ENCODE measurements around a stretch of chr3.

GRCh38 chr3:69762439-69762969, 23.2 kb downstream of the MITF start:
- RAMPAGE, long total RNA = no peak
- RRBS = no CpG with 5 or more reads among the region's 2 CpGs

DNA sequence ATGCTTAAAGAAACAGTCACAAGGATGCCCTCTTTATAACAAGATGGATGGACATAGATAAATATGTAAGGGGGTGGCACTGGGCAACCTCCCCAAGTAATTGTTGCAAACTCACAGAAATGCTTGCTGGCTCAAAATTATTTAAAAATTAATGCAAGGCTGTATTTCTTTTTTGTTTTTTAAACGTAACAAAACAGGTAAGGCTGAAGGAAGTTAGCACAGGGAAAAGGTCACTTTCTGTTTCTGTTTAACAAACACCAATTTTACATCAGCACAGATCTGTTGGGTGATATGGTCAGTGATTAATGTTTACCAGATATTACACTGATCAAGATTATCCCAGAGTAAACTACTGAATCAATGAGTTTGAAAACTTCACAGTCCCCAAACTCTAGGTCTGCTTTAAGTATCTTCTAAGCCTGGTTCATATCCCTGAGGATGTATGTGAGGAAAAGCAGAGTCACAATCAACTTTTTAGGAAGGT, 558.0 kb downstream of the FOXP1 start:
- RAMPAGE, long total RNA = no peak
- RRBS = no CpG with 5 or more reads among the region's 1 CpG

DNA sequence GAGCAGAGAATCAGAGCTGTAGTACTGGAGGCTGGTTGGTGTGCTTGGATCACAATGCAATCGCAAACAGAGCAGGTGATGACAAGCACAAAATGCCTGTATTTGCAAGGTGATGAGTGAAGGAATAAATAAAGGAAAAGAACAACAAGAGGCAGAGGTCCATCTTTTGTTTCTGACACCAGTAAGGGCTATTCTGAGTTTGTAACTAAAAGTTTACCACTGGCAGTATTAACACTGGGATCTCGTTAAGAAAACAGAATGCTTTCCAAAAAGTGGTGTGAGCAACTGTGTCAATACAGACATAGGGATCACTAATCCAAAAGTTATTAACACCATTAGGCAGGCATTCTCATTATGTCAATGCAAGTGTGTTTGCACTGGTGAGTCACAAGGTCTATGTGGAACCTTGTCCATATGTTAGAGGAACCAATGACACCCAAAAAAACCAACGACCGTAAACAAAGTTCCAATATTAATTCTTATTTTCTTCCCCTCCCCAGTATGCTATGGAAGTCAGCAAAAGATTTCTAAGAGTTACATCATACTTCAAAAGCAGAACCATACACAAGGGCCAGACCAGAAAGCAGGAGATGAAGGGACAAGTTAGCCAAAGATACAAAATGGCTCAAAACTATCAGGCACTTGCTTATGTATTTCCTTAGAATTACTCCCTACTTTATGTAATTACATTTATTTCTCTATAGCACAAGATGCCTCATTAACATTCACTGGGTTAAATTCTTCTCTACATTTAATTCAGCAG, 556.5 kb downstream of the FOXP1 start:
- RAMPAGE, long total RNA = no peak
- RRBS = no CpG with 5 or more reads among the region's 4 CpGs

GRCh38 chr3:71047996-71048299, 535.6 kb downstream of the FOXP1 start:
- RAMPAGE, long total RNA = no peak
- RRBS = no CpG with 5 or more reads among the region's 2 CpGs

GRCh38 chr3:71087027-71088091, 496.2 kb downstream of the FOXP1 start:
- RAMPAGE, long total RNA = no peak
- RRBS = no CpG with 5 or more reads among the region's 10 CpGs

GRCh38 chr3:71102611-71103532, 480.7 kb downstream of the FOXP1 start:
- RAMPAGE, long total RNA = no peak
- RRBS = no CpG with 5 or more reads among the region's 8 CpGs

DNA sequence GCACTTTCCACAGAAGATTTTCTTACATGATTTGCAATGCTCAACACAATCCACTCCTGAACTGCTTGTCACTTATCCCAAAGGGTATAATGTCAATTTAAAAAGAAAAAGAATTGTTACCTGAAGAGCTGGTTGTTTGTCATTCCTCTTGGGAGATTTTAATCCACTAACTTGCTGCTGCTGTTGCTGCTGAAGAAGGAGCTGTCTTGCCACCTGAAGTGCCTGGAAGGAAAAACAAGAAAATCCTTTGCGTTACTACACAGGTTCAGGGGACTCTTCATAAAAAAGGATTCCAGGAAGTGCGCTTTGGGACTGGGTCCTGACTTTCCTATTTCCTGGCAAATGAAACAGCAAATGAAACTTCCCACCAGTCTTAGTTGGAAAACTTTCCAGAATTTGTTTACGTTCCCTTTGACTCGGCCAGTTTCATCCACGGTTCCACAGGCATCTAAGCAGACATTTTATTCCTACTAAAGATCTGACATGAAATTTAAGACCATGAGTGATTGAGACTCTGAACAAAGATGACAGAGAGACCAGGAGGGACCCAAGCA, 471.0 kb downstream of the FOXP1 start:
- RAMPAGE, long total RNA = no peak
- RRBS = no CpG with 5 or more reads among the region's 5 CpGs

DNA sequence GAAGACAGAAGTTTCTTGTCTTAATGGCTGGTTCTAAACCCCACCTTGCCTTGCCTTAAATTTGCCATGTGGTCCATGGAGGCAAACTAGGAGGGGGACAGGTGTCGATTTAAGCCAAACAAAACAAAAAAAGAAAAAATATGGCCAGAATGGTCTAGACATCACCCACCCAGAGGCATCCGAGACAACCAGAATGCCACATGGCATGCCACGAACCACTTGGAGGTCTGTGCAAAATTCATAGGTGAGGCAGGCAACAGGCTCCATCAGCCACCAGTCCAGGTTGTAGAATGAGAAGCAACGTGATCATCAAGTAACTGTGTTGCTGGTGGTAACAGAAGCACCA, 418.0 kb downstream of the FOXP1 start:
- RAMPAGE, long total RNA = no peak
- RRBS = no CpG with 5 or more reads among the region's 4 CpGs

- RAMPAGE, long total RNA = no peak
- RRBS = no CpG with 5 or more reads among the region's 5 CpGs
These were observed 373.1 kb downstream of the FOXP1 start for GRCh38 chr3:71210180-71211025.

GRCh38 chr3:71321053-71321493, 262.5 kb downstream of the FOXP1 start:
- RAMPAGE, long total RNA = no peak
- RRBS = no CpG with 5 or more reads among the region's 6 CpGs

- RAMPAGE, long total RNA = no peak
- RRBS = no CpG with 5 or more reads among the region's 4 CpGs
These were observed 165.5 kb downstream of the FOXP1 start for GRCh38 chr3:71417915-71418469.

- RAMPAGE, long total RNA = no peak
These were observed 35.8 kb downstream of the FOXP1 start for GRCh38 chr3:71547655-71548237.

GRCh38 chr3:71582012-71583049, 1.2 kb downstream of the FOXP1 start:
- RAMPAGE, long total RNA = no peak
- RRBS = under 1% methylated on average over 15 of the region's 103 CpGs

DNA sequence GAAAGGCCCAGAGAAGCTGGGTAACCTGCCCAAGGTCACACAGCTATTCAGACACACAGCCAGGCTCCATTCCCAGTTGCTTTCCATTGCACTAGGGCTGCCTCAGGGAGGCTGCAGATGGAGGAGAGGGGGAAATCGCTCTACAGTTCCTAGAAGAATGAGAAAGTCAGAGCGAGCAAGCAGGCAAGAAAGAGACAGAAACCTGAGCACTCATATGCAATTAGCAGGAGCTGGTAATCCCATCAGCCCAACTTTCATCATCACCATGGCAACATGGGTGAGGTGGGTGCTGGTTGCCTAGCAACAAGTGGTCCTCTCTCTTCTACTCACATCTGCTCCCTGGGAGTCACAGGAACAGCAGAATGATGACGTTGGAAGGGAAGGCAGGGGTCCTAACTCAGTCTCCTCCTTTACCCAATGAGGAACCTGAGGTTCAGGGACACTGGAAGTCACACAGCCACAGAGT, 3.7 kb upstream of the EIF4E3 start:
- RAMPAGE, long total RNA = no peak
- RRBS = no CpG with 5 or more reads among the region's 3 CpGs

GRCh38 chr3:72150747-72151468, 366.0 kb upstream of the PROK2 start:
- RAMPAGE, long total RNA = no peak
- RRBS = no CpG with 5 or more reads among the region's 6 CpGs

GRCh38 chr3:72309563-72310459, 524.9 kb upstream of the PROK2 start:
- RAMPAGE, long total RNA = no peak
- RRBS = no CpG with 5 or more reads among the region's 12 CpGs

DNA sequence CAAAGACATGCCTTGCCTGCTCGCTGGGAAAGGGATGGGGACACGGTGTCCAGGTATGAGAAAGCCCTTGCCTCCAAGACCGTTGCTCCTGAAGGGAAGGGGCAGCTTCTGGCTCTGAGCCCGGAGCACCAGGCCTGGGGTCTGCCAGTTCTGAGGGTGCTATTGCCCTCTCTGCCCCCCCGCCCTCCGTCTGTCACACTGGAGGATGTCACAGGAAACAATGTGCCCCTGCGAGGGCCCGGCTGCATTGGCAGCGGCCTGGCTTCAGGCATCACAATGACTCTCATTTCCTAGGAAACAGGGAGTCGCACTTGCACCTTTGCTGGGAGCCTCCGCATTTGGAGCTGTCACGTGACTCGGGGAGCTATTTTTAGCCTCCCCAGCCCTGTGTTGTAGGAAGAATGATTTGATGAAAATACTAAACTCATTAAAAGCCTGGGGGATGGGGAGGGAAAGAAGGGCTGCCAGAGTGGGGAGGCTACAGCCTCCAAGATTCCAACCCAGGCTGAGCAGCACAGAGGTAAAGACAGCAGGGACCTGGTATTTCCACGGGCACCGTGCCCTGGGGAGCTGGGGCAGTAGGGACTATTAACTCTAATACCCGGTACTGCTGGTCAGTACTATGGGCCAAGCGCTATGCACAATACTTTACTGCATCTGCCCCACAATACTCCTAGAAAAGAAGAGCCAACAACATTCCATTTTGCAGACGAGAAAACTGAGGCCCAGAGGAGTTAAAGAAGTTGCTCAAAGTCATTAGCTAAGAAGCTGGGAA, 518.8 kb downstream of the SHQ1 start:
- RAMPAGE, long total RNA = no peak
- RRBS = 94% methylated on average over 1 of the region's 18 CpGs

DNA sequence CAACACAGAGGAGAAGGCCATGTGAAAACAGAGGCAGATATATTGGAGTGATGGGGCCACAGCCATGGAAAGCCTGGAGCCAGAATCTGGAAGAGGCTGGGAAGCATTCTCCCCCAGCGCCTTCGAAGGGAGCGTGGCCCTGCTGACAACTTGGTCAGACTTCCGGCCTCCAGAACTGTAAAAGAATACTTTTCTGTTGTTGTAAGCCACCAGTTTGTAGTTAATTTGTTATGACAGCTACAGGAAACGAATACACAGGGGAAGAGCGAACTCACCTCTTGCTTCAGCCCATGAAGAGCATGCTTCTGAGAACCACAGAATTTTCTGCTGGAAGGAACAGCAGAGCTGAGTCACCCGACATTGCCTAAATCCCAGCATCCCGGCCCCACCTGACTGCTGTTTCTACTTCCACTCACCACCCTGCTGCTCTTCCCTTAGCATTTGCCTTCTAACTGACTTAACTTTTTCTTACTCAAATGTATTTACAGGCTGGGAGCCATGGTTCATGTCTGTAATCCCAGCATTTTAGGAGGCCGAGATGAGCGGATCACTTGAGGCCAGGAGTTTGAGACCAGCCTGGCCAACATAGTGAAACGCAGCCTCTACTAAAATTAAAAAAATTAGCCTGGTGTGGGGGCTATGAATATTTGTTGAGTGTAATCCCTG, 501.6 kb downstream of the SHQ1 start:
- RAMPAGE, long total RNA = no peak
- RRBS = no CpG with 5 or more reads among the region's 11 CpGs

GRCh38 chr3:72439497-72439935, 408.7 kb downstream of the SHQ1 start:
- RAMPAGE, long total RNA = no peak
- RRBS = no CpG with 5 or more reads among the region's 4 CpGs

- RAMPAGE, long total RNA = no peak
- RRBS = no CpG with 5 or more reads among the region's 5 CpGs
These were observed 395.6 kb downstream of the SHQ1 start for GRCh38 chr3:72452680-72453068.

All from cardiac muscle cell (in vitro differentiated cells and primary cell).